Adrenal gland (tissue), 7 donors: Measurements from ENCODE around the genes GDF7 and KLHL29.

DNA sequence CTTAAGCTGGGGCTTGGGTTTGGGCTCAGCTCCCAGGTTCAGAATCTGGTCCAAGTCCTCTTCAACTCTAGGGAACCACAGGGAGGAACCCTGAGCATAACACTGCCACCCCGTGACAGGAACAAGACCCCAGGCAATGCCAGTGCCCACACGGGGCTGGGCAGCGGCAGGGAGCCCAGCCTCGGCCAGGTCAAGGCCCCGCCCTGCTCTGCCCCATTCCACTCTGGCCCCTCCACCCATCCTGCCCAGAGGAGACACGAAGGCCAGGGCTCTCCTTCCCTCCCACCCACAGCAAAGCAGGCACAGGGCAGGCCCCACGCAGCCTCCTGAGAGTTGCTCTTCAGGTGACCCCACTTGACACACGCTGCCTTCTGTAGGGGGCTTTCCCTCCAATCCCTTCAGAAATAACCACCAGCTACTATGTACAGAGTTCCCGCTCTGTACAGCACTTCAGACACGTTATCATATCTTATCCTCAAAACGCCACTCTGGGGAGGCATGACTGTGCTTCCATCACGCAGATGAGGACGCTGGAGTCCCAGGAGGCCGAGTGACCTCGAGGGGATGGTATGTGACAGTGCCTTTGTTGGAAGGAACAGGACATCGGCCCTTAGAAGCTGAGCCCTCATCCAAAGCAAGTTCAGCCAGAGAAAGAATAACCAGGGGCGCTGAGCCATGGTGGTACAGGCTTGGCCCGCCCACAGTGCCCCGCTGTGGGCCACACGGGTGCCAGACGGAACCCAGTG, 31.5 kb downstream of the HS1BP3 start:
- PRO-cap, 3 experiments = peak in 1 of 3 experiments; most common plus-strand start position 289 of the sequence (in 1); most common minus-strand start position 69 of the sequence (in 1)
- RAMPAGE, long total RNA, 4 experiments = no peak in any of the 4 experiments
- RRBS = no CpG with 5 or more reads among the region's 21 CpGs

DNA sequence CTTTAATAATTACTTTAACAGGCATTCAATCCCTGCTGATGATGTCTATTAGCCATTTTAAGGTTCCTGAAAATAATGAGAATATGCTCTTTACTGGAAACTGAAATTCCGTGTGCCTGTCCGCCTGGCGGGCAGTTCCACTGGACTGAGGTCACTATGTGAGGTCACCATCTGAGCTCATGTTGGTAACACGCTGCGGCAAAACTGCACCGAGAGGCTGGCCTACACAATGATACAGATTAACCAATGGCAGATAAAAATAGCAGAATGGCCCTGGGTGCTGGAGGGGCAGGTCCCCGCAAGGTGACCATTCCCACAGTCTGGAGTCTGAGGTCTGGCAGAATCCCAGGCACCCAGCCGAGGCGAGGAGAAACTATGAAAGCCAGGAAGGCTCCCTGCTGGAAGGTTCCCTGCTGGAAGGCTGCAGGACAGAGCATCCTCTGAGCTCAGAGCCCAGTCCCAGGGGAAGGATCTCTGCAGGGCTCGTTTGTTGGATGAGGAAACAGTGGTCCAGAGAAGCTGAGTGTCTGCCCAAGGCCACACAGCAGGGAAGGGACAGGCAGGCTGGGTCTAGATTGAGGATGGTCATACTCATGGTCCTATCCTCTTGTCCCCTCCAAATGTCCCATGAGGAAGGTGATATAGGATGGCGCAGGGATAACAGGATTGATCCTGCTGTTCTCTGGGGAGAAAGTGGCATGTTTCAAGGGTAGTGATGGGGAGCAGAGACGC, 24.8 kb downstream of the HS1BP3 start:
- PRO-cap, 3 experiments = no peak in any of the 3 experiments
- RAMPAGE, long total RNA, 4 experiments = no peak in any of the 4 experiments
- RRBS = no CpG with 5 or more reads among the region's 12 CpGs

DNA sequence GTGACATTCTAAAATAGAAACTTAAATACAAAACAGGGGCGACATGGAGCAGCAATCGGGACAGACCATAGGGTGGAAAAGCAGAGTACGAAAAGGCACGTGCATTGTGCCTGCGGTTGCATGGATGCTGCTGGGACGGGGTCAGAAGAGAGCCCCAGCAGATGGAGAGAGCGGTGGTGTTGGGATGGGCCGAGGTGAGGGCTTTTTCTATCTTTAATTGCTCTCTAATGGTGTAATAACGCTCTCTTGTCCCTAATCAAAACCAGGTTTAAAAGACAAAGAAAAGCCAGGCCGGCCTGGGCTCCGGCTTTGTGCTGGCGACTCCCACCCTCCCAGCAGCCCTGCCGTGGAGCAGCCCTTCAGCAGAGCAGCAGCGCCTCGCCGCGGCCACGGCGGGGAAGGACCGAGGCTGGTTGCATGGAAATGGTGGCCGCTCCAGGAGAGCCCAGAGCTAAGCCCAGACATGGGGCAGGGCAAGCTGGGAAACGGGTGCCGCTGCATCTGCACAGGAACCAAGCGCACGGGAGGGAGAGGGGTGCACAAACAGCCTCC, 15.2 kb downstream of the HS1BP3 start:
- PRO-cap, 3 experiments = peak in 1 of 3 experiments; most common plus-strand start position 460 of the sequence (in 1); most common minus-strand start position 270 of the sequence (in 1)
- RAMPAGE, long total RNA, 4 experiments = no peak in any of the 4 experiments
- RRBS = no CpG with 5 or more reads among the region's 25 CpGs

- PRO-cap, 3 experiments = peak in 1 of 3 experiments; most common minus-strand start chr2:20667307 (in 1)
- RAMPAGE, long total RNA, 4 experiments = no peak in any of the 4 experiments
- RRBS = 4% methylated on average over 30 of the region's 98 CpGs
Measured at GRCh38 chr2:20667085-20667874, at the start of gene GDF7. TSS of gene GDF7 (plus strand) at chr2:20667144.

DNA sequence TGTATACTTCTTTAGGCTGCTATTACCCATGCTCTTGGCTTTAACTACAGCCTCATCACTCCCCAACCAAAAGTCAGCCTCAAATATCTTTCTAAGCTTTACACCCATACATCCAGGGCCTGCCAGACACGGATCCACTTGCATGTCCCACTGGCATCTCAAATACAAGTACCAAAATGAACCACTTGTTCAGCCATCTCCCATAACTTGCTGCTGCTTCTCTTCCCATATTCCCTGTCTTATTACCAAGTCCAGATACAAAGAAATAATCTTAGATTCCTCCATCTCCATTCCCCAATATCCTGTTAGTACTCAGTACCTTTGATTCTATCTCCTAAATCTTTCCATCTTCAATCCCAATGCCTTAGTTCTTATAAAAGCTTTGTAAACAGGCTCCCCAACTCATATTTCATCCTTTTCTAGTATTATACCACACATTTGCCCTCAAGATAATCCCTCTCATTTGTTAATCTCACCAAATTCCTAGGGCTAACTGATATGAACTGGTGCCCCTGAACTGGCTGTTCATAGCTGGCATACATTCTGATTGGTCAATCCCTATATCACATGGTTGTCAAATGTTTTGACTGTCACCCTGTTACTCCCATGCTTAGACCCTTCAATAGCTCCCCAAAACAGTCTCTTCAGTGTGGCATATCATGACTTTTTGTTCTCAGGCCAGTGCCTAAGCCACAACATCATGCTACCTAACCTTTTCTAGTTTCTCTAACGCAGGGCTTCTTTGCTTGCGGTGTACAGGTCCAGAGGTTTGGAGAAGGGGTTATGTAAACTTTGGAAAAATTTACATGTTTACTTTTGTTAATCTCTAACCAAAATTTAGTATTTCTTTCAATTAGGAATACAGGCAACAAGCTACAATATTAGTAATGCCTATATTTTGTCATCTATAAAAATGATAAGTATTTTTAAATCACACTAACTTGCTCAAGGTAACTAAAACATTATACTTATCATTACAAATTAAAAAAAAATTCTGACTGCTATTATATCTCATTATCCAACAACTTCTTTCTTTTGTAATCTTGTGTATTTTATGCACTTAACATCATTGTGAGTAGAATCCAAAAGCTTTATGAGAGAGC, 30.4 kb downstream of the GDF7 start:
- PRO-cap, 3 experiments = no peak in any of the 3 experiments
- RAMPAGE, long total RNA, 4 experiments = no peak in any of the 4 experiments
- RRBS = no CpG with 5 or more reads among the region's 3 CpGs

DNA sequence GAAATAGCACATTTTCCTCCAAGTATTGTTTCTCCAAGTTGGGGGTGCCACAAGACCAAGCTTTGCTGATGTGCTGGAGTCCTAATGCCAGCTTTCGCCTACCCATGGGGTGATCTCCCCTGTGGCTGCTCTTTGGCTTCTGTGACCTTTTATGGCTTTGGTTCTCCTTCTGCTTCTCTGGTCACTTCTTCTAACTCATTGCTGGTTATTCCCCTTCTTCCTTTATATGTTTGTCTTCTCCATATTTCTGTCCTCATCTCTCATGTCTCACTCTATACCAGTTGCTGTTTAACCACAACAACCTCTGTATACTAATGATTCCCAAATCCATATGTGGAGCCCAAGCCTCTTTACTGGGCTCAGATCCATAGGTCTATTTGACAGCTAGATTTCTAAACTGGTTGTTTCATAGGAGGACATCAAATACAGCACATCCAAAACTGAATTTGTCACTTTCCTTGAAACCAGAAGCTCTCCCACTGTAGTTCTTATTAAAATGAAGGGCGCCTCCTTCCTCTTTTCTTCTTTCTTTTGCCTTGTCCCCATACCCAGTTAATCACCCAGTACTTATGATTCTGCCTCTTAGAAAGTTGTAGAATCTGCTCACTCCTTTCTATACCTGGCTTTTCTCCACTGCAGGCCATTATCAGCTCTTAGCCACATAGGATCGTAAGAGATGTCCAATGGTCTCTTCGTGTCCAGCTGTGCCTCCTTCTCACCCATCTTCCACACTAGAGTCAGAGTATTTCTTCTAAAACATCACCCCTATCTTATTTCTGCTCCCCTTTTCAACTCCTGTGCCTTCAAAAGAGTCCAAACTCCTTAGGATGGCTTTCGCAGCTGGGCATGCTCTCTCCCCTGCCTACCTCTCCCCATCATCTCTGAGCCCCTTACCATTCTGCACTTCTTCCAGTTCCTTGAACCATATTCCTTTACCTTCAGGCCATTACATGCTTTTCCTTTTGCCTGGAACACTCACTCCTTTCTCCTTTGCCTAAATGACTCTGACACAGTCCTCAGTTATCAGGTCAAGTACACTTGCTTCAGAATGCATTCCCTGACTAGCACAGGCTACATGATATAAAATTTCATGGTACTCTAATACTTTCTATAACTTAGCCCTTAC, 22.8 kb downstream of the APOB start:
- PRO-cap, 3 experiments = no peak in any of the 3 experiments
- RAMPAGE, long total RNA, 4 experiments = no peak in any of the 4 experiments
- RRBS = no CpG with 5 or more reads among the region's 5 CpGs

- PRO-cap, 3 experiments = no peak in any of the 3 experiments
- RAMPAGE, long total RNA, 4 experiments = no peak in any of the 4 experiments
- RRBS = no CpG with 5 or more reads among the region's 18 CpGs
Measured at GRCh38 chr2:21101345-21101735, 22.4 kb upstream of the TDRD15 start.

GRCh38 chr2:21279294-21279894, 155.6 kb downstream of the TDRD15 start:
- PRO-cap, 3 experiments = no peak in any of the 3 experiments
- RAMPAGE, long total RNA, 4 experiments = no peak in any of the 4 experiments
- RRBS = no CpG with 5 or more reads among the region's 8 CpGs

DNA sequence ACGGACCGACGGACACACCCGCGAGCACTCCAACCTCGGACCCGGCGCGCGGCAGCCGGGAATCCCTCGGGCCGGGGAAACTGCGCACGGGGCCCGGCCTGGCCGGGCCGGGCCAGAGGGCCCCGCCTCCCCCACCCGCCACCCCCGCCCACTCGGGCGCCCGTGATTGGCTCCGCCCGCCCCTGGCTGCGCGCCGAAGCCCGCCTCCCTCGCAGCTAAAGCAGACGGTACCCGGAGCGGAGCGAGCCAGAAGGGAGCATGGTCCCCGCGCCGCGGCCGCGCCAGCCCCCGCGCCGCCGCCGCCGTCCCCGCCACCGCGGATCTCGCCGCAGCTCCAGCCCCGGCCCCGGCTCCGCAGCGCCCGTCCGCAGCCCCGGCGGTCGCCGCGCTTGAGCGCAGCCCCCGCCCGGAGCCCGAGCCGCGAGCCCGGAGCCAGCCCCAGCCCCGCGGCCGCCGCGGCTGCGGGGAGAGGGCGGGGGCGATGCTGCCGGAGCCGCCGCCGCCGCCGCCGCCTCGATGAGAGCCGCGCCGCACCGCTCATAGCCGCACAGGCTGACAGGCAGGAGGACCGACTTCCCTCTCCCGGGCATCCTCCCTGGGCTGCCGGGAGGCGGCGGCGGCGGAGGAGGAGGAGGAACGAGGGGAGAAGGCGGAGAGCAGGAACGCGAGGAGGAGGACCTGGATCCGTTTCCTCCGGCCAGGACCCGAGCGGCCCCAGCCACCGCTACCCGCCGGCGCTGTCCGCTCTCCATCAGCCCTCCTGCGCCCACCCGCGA, at the start of gene KLHL29:
Gene KLHL29, plus strand, starts transcription at position 223 of the 776 bp plus-strand sequence.
- PRO-cap, 3 experiments = peak in 3 of 3 experiments; most common plus-strand start position 244 of the sequence (in 3); most common minus-strand start position 63 of the sequence (in 3)
- RAMPAGE, long total RNA, 4 experiments = no peak in any of the 4 experiments
- RRBS = 2% methylated on average over 48 of the region's 114 CpGs

DNA sequence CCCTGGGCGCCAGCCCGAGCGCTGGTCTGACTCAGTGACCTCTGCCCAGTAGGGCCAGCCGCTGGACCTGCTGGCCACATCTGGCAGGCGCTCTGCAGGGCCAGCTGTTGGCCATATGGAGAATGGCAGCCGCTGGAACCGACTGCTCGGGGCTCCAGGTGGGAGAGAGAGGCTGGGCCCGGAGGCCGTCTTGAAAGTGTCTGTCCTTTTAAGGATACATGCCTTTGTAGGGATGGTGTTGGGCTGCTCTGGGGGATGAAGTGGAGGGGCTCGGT, 178.9 kb downstream of the KLHL29 start:
- PRO-cap, 3 experiments = no peak in any of the 3 experiments
- RAMPAGE, long total RNA, 4 experiments = no peak in any of the 4 experiments
- RRBS = no CpG with 5 or more reads among the region's 11 CpGs

DNA sequence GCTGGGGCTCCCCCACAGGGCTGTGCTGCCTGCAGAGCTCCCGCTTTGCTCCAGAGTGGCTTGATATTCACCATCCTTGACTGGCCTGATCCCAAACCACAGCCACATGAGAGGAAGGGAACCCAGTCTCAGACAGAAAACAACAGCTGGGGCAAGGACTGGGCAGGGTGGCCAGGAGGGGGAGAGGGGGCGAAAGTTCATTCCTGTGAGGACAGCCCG, 179.1 kb downstream of the KLHL29 start:
- PRO-cap, 3 experiments = no peak in any of the 3 experiments
- RAMPAGE, long total RNA, 4 experiments = no peak in any of the 4 experiments
- RRBS = no CpG with 5 or more reads among the region's 3 CpGs

GRCh38 chr2:23595136-23595666, 210.2 kb downstream of the KLHL29 start:
- PRO-cap, 3 experiments = no peak in any of the 3 experiments
- RAMPAGE, long total RNA, 4 experiments = no peak in any of the 4 experiments
- RRBS = no CpG with 5 or more reads among the region's 6 CpGs

DNA sequence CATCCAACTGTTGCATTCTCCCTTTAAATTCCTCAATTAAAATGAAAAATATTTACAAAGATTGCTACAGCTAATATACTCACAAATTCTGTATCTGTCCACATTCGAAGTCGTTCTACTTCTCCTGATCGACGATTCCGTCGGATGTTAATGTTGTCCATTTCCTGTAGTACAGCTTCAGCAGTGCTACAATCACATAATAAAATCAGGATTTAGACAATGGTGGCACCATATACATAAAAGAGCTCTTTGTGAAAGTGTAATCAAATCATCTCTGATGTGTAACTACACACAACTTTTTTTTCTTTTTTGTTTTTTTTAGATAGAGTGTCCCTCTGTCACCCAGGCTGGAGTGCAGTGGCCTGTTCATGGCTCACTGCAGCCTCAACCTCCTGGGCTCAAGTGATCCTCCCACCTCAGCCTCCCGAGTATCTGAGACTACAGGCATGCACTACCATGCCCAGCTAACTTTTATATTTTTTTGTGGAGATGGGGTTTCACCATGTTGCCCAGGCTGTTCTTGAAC, 41.2 kb downstream of the ATAD2B start:
- PRO-cap, 3 experiments = no peak in any of the 3 experiments
- RAMPAGE, long total RNA, 4 experiments = no peak in any of the 4 experiments
- RRBS = no CpG with 5 or more reads among the region's 7 CpGs

DNA sequence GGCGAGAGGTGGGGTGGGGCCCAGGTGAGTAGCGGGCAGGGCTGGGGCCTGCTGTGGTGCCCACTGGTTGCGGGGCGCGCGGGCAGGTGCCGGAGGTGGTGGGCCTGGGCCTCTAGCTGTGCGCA, 857 bp upstream of the SF3B6 start:
- PRO-cap, 3 experiments = no peak in any of the 3 experiments
- RAMPAGE, long total RNA, 4 experiments = no peak in any of the 4 experiments
- RRBS = no CpG with 5 or more reads among the region's 8 CpGs

GRCh38 chr2:24257673-24258373, 83.0 kb downstream of the FAM228A start:
- PRO-cap, 3 experiments = no peak in any of the 3 experiments
- RAMPAGE, long total RNA, 4 experiments = start-site peak on the minus strand in 1 of 4 experiments, at chr2:24257976-24258002 at its widest, 33 reads per replicate
- RRBS = no CpG with 5 or more reads among the region's 4 CpGs

DNA sequence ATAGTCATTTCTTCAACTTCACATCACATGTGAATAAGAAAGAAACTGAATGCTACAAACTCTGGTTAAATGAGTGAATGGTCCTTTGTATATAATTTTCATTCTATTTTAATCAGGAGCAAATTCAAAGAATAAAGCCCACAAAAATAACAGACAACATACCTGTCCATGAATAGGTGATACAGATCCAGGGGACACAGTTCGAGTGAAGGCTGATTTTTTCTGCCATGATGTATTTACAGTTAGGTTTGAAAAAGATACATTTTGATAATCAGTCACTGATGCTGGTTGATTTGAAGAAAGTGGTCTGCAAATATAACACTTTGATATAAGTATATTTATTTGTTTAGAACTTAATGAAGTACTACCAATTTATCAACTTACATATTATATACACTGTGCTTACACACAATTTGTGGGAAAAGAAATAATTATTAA, 86.1 kb downstream of the FAM228A start:
- PRO-cap, 3 experiments = no peak in any of the 3 experiments
- RAMPAGE, long total RNA, 4 experiments = start-site peak on the minus strand in 1 of 4 experiments, centred at position 209 of the sequence, 24 reads per replicate
- RRBS = no CpG with 5 or more reads among the region's 1 CpG

GRCh38 chr2:24282842-24283373, 77.4 kb downstream of the ITSN2 start:
- PRO-cap, 3 experiments = no peak in any of the 3 experiments
- RAMPAGE, long total RNA, 4 experiments = no peak in any of the 4 experiments
- RRBS = no CpG with 5 or more reads among the region's 6 CpGs

GRCh38 chr2:24896593-24897227, 23.3 kb downstream of the ADCY3 start:
- PRO-cap, 3 experiments = no peak in any of the 3 experiments
- RAMPAGE, long total RNA, 4 experiments = no peak in any of the 4 experiments
- RRBS = no CpG with 5 or more reads among the region's 8 CpGs

- PRO-cap, 3 experiments = no peak in any of the 3 experiments
- RAMPAGE, long total RNA, 4 experiments = no peak in any of the 4 experiments
- RRBS = no CpG with 5 or more reads among the region's 12 CpGs
Measured at GRCh38 chr2:25132298-25132784, 36.0 kb downstream of the POMC start.

- PRO-cap, 3 experiments = no peak in any of the 3 experiments
- RAMPAGE, long total RNA, 4 experiments = no peak in any of the 4 experiments
- RRBS = 91% methylated on average over 3 of the region's 16 CpGs
Measured at GRCh38 chr2:25230397-25231357, 62.3 kb upstream of the POMC start.